Omental fat pad (tissue), 4 donors: ENCODE results near the gene SETD3.

- PRO-cap = no peak
- RAMPAGE, long total RNA, 4 experiments = no peak in any of the 4 experiments
Observed at GRCh38 chr14:97706968-97707203, 909.7 kb downstream of the VRK1 start.

DNA sequence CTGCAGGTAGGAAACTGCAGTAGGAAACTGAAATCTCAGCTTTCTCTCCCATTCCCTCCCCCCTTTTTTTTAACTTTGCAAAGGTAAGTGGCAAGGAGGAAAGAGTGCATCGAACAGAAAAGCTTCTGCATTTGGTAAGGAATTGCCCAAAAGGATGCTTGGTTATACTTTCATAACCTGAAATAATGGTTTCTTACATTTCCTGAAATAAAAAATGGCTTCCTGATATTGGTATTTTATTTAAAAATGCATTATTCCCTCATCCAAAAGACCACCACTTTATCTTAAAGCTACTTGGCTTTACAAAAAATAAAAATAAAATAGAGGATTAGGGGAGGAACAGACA lies 101.8 kb downstream of the BCL11B start:
- PRO-cap = no peak
- RAMPAGE, long total RNA, 4 experiments = no peak in any of the 4 experiments

- PRO-cap = no peak
- RAMPAGE, long total RNA, 4 experiments = no peak in any of the 4 experiments
Observed at GRCh38 chr14:99181736-99182046, 90.3 kb downstream of the BCL11B start.

DNA sequence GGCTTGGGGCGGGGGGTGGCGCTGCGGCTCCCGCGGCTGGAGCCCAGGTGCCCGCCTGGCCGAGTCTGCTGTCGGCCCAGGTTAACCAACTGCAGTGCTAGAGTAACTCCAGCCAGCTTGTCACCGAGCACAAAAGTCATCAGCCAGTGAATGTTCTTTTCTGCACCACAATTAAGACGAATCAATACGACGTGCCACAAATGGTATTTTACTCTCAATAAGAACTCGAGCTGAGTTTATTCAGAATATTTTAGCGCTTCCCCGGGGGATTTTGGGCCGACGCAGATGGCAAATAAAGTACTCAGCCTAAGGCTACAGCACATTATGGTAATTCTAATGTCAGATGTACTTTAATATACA lies 83.2 kb downstream of the BCL11B start:
- PRO-cap = no peak
- RAMPAGE, long total RNA, 4 experiments = no peak in any of the 4 experiments

DNA sequence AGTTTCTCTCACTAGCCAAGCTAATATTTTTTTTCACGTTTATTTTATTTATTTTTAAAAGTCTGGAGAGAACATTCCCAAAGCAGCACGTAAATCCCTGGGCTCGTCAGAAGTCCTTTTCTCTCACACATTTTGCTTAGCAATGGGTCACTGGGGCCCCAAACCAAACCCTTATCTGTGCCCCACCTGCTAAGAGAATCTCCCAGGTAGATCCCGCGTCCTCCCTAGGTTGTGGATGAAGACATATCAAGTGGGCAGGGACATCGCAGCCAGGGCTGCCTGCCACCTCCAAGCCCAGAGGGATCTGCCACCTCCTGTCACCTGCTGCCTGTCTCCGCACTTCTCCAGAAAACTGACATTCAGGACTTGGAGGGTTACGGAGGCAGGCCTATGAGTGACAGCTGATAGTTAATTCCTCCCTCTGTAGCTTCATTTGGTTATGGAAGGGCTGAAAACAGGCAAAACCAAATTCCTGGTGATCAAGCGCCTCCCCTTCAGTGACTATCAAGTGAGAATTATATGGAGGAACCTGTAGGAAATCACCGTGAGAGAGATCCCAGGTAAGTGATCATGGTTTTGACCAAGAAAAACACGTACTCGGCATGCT lies 19.5 kb downstream of the BCL11B start:
- PRO-cap = no peak
- RAMPAGE, long total RNA, 4 experiments = no peak in any of the 4 experiments

GRCh38 chr14:99412129-99412590 lies 68.5 kb downstream of the SETD3 start:
- PRO-cap = no peak
- RAMPAGE, long total RNA, 4 experiments = no peak in any of the 4 experiments

GRCh38 chr14:99478570-99478993 lies 2.1 kb downstream of the SETD3 start:
- PRO-cap = no peak
- RAMPAGE, long total RNA, 4 experiments = no peak in any of the 4 experiments

DNA sequence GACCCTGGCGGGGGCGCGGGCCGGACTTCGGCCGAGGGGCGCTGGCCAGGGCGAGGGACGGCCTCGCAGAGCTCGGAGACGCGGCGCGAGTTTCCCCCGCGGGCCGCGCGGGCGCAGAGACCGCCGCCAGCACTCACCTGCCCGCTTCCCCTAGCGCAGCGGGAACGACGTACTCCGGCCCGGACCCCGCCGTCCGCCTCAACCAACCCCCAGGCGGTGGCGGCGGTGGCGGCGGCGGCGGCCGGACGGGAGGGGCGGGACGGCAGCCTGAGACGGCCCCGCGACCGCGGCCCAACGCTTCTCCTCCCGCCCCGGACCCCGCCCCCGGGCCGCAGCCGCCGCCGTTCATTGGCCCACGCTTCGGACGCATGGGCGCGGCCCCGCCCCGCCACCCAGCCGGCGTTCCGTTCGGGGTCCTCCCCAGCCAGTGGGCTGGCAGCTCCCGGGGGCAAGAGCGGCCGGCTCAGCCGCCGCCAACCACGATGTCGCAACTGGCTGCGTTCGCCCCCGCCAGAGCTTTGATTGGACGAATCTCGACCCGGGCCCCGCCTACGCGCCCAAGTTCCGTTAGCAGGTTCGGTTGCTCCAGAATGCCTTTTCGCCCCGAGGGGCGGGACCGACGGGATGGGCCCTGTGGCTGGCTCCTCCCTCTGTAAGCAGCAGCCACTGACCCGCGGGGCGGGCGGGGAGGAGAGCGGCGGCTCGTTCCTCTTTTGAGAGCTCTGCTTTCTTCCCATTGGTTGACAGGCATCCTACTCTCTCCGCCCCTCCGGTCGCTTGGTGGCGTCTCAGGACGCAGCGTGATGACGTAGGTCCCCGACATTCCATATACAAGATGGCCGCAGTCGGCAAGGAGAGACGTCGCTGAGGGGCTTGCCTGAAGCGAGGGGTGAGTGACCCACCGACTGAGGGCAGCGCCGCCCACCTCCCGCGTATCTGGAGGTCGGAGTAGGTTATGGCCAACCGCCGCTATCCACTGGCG lies at the start of gene SETD3:
SETD3 (minus strand) TSS at position 269 of the 982 bp plus-strand sequence.
- PRO-cap = unidirectional peak, minus-strand start at position 200 of the sequence
- RAMPAGE, long total RNA, 4 experiments = start-site peak on the plus strand in 4 of 4 experiments, centred at positions 814 to 838 of the sequence, 75 to 993 reads per replicate; start-site peak on the minus strand in 3 of 4 experiments, centred at positions 225 to 228 of the sequence, 210 to 1,191 reads per replicate

DNA sequence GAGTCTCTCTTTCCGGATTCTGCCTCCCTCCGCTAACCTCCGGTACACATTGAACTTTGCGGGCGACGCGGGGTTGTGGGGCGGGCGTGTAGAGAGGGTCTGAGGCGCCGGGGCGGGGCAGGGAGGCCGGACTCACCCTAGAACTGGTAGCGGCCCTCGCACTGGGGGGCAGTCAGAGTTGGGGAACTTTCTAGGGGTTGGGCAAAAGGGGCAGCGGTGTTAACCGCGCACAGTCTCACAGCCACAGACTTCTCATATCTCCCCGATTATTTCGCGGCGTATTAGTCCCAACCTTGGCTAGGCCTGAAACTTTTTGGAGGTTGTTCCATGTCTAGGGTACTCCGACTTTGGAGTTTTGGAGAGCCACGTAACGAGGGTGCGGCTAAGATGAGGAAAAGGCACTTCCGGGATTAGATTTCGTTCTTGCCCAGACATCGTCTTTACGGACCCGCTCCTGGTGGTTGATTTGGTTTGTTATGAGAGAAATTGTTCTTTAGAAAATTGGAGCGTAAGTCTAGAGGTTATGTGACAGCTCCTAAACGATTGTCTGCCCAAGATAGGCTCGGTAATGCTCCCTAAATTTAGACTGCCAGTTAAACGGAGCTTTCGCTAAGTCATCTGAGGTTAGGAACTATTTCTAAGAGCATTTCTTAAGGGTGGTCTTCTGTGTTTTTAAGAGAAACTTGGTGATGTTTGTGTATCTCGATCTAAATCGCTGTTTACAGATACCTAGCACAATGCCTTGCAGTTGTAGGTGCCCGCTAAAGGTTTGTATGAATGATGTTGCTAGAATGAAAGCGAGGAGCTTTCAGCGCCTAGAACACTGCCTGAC lies 580 bp downstream of the CCNK start:
- PRO-cap = no peak
- RAMPAGE, long total RNA, 4 experiments = no peak in any of the 4 experiments

- PRO-cap = no peak
- RAMPAGE, long total RNA, 4 experiments = no peak in any of the 4 experiments
Observed at GRCh38 chr14:99508215-99508536, 27.0 kb downstream of the CCNK start.

GRCh38 chr14:99511461-99512576 lies 30.6 kb downstream of the CCNK start:
- PRO-cap = no peak
- RAMPAGE, long total RNA, 4 experiments = no peak in any of the 4 experiments

DNA sequence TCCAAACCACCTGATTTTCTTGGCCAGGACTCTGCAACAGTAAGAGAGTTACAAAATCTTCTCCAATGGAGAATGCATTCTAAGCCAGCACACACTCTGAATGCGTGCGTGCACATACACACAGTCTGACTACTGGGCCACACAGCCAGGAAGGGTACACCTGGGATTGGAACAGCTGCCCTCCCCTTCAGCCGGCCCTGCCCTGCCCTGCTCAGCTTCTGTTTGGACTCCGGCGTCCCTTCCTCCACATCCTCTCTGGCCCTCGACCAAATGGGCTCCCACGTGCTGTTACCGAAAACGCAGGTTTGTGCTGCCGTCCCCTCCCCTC lies 42.9 kb downstream of the CCNK start:
- PRO-cap = no peak
- RAMPAGE, long total RNA, 4 experiments = no peak in any of the 4 experiments

DNA sequence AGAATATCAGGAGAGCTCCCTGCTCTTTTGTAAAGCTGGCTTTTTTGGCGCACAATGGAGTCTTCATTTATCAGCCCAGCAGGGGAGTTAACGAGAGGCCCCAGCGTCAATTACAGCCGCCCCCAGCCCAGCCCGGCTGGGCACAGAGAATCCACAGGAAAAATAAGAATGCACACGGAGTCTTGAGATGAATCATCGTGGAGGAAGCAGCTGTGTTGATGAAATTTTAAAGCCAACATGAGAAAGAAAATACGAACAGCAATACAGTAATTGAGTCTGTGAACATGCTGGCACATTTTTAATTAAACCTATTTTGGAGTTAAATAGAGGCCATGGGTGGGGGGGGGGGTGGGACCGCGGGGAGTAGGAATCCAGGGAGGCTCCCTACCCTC lies 50.0 kb downstream of the CCNK start:
- PRO-cap = no peak
- RAMPAGE, long total RNA, 4 experiments = no peak in any of the 4 experiments

- PRO-cap = no peak
- RAMPAGE, long total RNA, 4 experiments = no peak in any of the 4 experiments
Observed at GRCh38 chr14:99544896-99545657, 58.9 kb downstream of the CCDC85C start.

DNA sequence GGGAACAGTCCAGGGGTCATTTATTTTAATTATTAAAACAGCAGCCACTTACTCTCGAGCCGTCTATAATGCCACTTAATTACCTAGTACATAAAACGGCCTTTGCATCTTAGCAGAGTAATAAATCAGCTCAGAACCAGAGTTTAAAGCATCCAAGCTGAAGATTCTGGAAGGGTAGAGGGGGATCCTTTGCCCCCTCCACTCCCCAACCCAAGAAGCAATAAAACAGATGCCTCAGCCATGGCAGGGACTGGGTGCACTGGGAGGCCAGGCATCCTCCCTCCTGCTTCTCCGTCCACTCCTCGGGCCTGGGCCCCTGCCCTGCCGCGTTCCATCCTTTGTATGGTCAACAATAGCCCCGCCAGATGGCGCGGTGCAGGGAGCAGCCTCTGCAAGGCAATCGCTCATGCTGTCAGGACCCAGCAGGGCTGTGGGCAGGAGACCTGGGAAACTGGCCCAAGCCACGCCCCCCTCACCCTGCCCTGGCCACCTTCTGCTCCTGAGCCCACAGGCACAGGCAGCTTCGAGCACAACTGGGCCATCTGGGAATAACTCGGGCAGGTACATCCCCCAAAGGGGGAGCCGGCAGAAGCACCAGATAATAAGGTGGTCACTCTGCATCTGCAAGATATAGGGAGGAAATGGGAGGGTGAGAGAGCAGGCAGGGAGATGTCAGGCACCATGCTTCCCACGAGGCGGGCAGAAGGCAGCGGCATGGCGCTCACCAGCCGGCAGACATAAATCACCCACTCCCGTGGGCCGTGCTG lies 40.9 kb downstream of the CCDC85C start:
- PRO-cap = no peak
- RAMPAGE, long total RNA, 4 experiments = no peak in any of the 4 experiments

DNA sequence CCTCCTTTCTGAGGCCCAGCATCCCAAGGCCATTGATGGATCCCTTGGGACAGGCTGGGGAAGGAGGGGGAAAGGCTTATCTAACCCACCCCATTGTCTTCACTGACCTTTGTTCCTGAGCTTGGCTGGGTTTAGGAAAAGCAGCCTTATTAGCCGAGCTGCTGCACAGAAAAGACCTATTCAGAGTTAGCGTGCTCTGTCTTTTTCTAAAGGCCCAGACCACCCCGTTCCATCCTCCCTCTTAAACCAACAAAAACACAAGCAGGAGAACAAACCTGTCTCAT lies 5.1 kb downstream of the CCDC85C start:
- PRO-cap = no peak
- RAMPAGE, long total RNA, 4 experiments = no peak in any of the 4 experiments

- PRO-cap = no peak
- RAMPAGE, long total RNA, 4 experiments = no peak in any of the 4 experiments
Observed at GRCh38 chr14:99672516-99672877, 11.6 kb upstream of the CYP46A1 start.

DNA sequence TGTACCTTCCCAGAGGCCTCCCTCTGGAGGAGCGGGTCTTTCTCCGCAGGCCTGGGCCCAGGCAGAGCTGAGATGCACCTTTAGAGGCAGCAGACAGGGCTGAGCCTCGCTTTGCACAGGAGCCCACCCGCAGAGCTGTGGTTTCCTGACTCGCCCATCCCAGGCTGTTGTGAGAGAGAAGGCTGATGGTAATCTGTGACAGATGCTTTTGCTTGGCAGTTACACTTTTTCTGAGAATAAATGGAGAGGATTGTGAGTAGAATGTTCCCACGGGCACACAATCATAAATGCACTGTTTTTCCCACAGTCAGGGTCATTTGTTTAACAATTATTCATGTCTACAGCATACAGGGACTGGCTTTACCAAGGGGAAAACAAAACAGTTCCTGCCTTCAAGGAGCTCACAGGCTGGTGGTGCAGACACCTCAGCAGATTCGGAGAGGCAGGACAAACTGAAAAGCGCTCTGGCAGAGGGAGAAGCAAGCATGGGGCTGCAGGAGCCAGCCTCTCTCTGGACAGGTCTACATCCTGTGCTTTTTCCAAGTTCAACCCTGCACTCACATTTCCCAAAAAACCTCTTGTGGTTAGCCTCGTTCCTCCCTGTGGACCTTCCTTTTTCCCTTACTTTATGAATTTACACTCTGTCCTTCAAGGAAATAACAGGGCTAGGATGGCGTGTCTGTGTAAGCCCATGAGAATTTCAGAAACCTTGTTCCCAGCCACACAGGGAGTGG lies 14.0 kb downstream of the EVL start:
- PRO-cap = no peak
- RAMPAGE, long total RNA, 4 experiments = no peak in any of the 4 experiments

GRCh38 chr14:100144095-100144825 lies 15.2 kb downstream of the DEGS2 start:
- PRO-cap = no peak
- RAMPAGE, long total RNA, 4 experiments = no peak in any of the 4 experiments

- PRO-cap = no peak
- RAMPAGE, long total RNA, 4 experiments = no peak in any of the 4 experiments
Observed at GRCh38 chr14:100144826-100145716, 14.4 kb downstream of the DEGS2 start.